Lung (tissue), 4 donors: Measurements from ENCODE around the gene ARID1A.

DNA sequence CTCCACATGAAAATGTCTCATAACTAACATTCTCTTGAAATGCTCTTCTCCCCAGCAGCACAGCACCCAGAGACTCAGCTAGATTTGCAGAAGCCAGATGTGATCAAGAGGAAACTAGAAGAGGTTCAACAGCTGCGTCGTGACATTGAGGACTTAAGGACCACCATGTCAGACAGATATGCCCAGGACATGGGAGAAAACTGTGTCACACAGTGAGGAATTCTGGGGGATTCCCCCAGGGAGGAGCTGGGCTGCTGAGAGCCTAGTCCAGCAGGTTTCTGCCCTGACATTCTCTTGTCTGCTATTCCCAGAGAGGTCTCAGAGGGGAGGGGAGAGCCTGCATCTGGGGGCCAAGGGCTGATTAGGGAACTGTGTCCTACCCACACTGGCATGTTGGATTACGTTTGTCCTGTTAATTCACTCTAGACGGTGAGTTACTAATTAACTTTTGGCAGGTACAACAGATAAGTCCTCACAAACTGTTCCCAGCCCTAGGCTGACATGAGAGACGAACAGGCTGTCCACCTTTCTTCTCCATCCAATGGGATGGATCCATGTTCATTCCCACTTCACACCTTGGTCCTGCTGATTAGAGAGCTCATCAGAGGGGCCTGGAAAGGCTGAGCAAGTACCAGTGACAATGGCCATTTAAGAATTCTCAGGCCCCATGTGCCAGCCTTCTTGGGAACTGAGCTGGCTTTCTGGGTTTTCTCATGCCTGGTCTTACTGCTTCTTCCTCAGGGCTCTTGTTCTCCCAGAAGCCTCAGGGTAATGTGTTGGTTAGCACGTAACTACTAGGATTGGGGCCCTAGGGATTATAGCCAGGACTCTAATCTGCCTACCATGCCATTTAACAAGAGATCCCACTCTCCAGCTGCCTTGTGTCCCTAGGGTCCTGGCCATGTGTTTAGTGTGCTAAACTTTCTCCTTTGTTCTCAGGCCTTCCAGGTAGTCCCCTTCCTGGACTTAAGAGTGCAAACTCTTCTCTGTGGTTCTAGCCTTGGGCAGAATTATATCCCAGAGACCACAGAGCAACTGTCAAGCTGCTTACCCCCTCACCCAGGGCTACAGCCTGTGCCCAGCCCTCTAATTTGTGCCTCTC is 2.5 kb upstream of the SH3BGRL3 start:
- PRO-cap = no peak
- RAMPAGE, long total RNA = no peak
- RRBS = no CpG with 5 or more reads among the region's 6 CpGs

GRCh38 chr1:26280970-26281855 is 1.3 kb downstream of the SH3BGRL3 start:
- PRO-cap = no peak
- RAMPAGE, long total RNA = no peak
- RRBS = no CpG with 5 or more reads among the region's 6 CpGs

GRCh38 chr1:26306038-26306502 is 366 bp downstream of the UBXN11 start:
- PRO-cap = no peak
- RAMPAGE, long total RNA = no peak
- RRBS = no CpG with 5 or more reads among the region's 18 CpGs

- PRO-cap = no peak
- RAMPAGE, long total RNA = no peak
- RRBS = no CpG with 5 or more reads among the region's 21 CpGs
Observed at GRCh38 chr1:26307406-26308226, 1.2 kb upstream of the UBXN11 start.

- PRO-cap = no peak
- RAMPAGE, long total RNA = no peak
- RRBS = no CpG with 5 or more reads among the region's 5 CpGs
Observed at GRCh38 chr1:26308227-26308675, 1.8 kb upstream of the UBXN11 start.

GRCh38 chr1:26530967-26531601 is 1.5 kb downstream of the RPS6KA1 start:
- PRO-cap = no peak
- RAMPAGE, long total RNA = no peak
- RRBS = no CpG with 5 or more reads among the region's 9 CpGs

DNA sequence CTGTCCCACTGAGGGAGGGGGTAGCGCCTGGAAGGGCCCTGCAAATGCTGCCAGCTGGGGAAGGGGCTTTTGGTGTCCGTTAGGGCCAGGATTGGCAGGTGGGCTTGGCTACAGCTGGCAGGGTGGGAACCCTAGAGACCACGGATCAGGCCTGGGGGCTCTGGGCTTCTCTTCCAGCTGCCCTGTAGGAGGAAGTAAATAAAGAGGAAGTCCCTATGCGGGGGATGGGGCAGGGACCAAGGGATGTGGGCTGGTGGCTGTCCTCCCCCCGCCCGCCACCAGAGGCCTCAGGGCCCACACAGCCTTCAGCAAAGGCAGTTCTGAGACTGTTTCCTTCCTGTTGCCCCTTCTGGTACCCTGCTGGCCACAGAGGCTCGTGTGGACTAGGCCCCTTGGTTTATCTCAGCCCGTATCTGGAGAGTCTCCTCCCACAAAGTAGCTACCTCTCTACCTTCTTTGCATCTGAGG is 12.2 kb downstream of the RPS6KA1 start:
- PRO-cap = no peak
- RAMPAGE, long total RNA = no peak
- RRBS = no CpG with 5 or more reads among the region's 8 CpGs

- PRO-cap = no peak
- RAMPAGE, long total RNA = no peak
- RRBS = no CpG with 5 or more reads among the region's 12 CpGs
Observed at GRCh38 chr1:26571863-26572414, 42.4 kb downstream of the RPS6KA1 start.

DNA sequence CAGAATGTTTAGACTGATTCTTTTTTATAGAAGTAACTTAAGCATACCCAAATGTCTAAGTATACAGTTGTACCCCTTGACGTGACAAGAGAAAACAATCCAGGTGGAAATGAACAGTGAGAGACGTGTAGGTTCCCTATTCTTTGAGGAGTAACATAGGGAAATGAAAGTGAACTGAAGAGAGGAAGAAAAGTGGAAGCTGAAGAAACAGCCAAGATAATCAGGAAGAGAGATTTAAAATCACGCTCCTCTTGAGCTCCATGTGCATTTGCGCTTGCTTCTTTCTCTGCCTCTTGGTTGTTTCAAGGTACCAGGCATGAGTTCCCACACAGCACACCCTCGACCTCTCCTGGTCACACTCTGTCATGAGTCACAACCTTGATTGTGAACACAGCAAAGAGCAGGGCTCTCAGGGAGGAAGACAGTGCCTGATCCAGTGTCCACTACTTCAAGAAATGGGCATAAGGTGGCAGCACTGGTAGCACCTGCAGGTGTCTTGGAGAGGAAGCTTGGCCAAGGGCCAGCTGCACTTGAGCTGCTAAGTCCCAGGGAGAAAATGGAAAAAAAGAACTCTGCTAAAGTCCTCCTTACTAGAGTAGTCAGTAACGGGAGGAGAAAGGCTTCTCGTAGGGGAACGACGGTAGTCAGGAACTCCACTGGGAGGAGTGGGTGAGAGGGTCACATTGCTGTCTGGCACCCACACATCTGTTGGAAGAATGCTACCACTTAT is 18.4 kb upstream of the ARID1A start:
- PRO-cap = no peak
- RAMPAGE, long total RNA = no peak
- RRBS = no CpG with 5 or more reads among the region's 9 CpGs

DNA sequence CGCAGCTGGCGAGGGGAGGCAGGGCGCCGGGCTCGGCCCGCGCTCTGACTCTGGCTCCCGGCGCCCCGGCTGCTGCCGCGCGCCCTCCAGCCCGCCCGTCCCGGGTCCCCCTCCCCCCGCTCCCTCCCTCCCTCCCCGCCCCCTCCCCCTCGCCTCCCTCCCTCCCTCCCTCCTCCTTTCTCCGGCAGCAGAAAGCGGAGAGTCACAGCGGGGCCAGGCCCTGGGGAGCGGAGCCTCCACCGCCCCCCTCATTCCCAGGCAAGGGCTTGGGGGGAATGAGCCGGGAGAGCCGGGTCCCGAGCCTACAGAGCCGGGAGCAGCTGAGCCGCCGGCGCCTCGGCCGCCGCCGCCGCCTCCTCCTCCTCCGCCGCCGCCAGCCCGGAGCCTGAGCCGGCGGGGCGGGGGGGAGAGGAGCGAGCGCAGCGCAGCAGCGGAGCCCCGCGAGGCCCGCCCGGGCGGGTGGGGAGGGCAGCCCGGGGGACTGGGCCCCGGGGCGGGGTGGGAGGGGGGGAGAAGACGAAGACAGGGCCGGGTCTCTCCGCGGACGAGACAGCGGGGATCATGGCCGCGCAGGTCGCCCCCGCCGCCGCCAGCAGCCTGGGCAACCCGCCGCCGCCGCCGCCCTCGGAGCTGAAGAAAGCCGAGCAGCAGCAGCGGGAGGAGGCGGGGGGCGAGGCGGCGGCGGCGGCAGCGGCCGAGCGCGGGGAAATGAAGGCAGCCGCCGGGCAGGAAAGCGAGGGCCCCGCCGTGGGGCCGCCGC is at the start of gene ARID1A:
Gene ARID1A (plus strand): TSS at position 173 of the 760 bp plus-strand sequence.
- PRO-cap = bidirectional peak, plus-strand start at position 251 of the sequence, minus-strand start at position 102 of the sequence
- RAMPAGE, long total RNA = no peak
- RRBS = 2% methylated on average over 42 of the region's 92 CpGs

- PRO-cap = no peak
- RAMPAGE, long total RNA = no peak
- RRBS = no CpG with 5 or more reads among the region's 7 CpGs
Observed at GRCh38 chr1:26714679-26715387, 19.0 kb downstream of the ARID1A start.

- PRO-cap = no peak
- RAMPAGE, long total RNA = no peak
- RRBS = no CpG with 5 or more reads among the region's 9 CpGs
Observed at GRCh38 chr1:26740506-26741528, 45.0 kb downstream of the ARID1A start.

GRCh38 chr1:26794070-26795091 is 6.6 kb downstream of the PIGV start:
- PRO-cap = no peak
- RAMPAGE, long total RNA = no peak
- RRBS = no CpG with 5 or more reads among the region's 15 CpGs

- PRO-cap = no peak
- RAMPAGE, long total RNA = no peak
- RRBS = no CpG with 5 or more reads among the region's 7 CpGs
Observed at GRCh38 chr1:26799450-26800604, 12.1 kb downstream of the PIGV start.

DNA sequence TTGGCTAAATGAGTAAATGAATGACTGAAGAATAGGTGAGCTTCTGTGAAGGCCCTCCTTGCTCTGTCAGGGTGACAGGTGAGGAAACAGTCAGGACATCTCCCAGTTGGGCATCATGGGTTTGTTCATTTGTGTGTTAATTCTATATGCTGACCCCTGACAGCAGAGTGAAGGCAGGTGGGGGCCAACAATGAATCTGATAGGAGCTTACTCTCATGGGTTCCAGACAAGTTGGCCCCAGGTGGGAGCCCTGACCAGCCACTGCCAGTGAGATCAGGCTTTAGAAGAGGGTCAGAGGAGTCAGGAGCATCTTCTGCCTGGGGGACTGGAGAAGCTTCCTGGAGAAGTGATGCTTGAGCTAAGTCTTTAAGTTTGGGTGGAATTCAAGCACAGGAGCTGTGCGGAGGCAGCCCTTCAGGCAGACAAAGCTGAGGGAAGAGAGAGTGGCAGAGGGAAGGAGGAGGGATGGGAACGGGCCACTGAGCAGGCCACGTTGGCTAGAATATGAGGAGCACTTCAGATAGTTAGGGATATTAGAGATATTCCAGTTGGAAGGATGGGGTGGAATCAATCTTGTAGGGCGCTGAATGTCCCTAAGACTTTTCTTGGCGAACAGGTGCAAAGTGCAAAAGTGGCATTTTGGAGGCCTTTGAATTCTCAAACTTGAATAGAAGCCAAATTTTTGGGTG is 8.3 kb downstream of the ZDHHC18 start:
- PRO-cap = no peak
- RAMPAGE, long total RNA = no peak
- RRBS = no CpG with 5 or more reads among the region's 5 CpGs

GRCh38 chr1:26922608-26922947 is 1.0 kb downstream of the NUDC start:
- PRO-cap = no peak
- RAMPAGE, long total RNA = no peak
- RRBS = no CpG with 5 or more reads among the region's 3 CpGs

- PRO-cap = no peak
- RAMPAGE, long total RNA = no peak
- RRBS = 0% methylated on average over 1 of the region's 6 CpGs
Observed at GRCh38 chr1:26994669-26994868, 1.1 kb downstream of the TRNP1 start.

GRCh38 chr1:27010901-27011400 is 1.7 kb downstream of the TENT5B start:
- PRO-cap = no peak
- RAMPAGE, long total RNA = no peak
- RRBS = no CpG with 5 or more reads among the region's 11 CpGs

DNA sequence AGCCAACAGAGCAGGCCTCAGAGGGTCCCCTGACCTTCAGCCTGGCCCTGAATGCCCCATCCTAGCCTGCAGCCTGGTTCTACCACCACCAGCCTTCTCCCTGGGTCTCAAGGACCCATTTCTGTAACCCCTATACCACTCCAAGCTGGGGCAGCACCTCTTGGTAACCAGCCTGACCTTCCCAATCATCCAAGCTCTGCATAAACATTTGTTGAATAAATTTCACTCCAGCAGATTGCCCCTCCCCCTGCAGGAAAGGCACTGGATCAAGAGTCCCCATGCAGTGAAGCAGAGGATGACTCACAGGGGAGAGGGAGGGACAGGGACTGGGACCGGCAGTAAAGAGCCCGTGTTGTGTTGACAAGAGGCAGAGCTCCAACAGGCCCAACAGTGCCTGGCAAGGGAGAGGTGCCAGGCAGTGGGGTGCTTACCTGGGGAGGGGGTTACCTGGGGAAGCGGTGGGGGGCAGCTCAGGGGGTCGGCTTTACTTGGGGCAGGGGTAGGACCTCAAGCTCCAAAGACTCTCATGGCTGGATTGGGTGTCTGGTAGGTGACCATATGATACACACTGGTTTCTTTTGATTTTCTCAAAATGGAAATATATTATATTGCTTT is 32.3 kb downstream of the SLC9A1 start:
- PRO-cap = no peak
- RAMPAGE, long total RNA = no peak
- RRBS = no CpG with 5 or more reads among the region's 4 CpGs

DNA sequence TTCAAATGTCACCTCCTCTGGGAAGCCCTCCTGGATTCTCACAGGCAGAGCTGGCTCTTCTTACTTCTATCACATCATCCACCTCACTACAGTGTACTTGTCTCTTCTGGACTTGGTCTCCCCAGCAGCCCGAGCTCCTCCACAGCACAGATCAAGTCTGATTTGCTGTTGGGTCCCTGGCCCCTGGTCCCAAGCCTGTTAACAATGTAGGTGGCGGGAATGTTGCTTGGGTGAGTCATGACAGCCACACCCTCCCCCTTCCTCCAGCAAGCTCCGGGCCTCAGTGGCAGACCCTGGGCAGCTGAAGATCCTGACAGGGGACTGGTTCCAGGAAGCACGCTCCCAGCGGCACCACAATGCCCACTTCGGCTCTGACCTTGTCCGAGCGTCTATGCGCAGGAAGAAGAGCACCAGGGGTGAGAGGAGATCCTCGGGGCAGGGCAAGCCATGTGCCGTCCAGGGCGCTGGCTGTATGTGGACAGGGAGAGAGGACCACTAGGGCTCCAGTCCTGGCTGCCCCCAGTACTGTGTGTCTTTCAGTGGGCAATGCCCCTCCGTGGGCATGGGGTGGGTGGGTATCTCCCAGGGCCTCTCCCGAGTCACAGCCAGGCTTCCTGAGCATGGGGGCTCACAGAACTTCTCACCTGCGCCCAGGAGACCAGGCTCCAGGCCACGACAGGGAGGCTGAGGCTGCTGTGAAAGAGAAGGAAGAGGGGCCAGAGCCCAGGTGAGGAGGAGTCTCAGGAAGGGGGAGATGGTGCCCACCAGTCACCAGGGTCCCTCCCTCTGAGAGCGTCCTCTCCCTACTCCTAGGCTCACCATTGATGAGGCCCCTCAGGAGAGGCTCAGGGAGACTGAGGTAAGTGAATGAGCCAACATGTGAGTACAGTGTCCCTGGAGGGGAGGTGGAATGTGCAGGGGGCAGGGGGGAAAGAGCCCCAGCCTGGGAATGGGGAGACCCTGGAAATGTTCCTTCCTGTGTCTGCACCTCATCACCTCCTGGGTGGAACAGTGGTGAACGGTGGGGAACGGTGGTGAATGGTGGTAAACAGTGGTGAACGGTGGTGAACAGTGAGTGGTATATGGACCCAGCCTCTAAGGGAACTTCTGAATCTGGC is 5.7 kb downstream of the SYTL1 start:
- PRO-cap = no peak
- RAMPAGE, long total RNA = no peak
- RRBS = no CpG with 5 or more reads among the region's 20 CpGs